ENCODE measurements around a stretch of chr16.

DNA sequence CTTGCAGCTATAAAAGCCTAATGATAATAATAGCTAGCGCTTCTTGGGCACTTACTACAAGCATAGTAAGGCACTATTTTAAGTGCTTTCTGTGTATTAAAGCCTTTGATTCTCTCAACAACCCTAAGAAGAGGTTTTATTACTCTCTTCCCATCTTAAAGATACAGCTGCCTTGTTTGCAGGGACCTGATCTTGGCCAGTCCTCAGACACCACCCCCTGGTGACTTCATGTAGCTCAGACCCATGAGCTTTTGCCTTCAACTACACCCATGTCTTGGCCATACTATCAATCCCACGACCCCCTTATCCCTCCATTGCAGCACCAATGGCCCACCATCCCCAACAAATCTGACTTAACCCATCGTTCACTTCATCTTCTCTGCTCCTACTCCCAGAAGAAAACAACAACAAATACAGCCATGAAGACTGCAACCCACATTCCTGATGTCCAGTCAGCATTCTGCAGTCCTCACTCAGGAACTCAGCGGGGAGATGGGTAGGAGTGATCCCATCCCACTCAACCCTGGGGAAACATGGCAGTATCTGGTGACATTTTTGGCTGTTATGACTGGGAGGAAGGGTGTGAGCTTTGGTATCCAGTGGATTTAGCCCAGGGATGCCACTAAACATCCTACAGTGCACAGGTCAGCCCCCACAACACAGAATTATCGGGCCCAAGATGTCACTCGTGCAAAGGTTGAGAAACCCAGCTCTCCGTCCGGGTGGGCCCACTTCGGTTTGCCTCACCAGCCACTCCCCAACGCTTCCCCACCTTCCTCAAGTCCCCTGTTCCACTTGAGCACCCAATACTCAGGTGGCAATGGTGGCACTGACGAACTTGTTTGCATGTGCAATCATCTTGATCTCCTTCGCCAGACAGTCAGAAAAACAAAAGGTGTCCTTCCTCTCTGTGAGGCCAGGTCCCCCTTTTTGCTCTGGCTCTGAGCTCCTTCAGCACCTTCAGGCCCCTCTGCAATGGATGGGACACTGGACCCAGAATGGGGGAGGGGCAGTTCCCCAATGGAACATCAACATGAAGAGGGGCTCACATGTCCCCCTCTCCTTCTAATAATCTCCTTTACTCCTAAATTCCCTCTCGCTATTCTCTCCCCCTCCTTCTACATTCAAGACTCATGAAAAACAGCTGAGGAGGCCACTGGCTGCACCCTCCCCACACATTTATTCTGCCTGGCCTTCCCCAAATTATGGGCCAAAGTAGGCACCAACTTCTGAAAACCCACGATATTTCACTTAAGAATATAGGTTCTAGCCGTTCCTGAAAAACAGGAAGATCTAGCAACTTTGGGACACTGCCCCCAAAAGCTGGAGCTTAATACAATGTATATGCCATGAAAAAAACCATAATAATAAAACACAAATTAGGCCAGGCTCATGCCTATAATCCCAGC is 3.8 kb downstream of the GGA2 start:
- RRBS, result no CpG with 5 or more reads among the region's 15 CpGs

GRCh38 chr16:23669200-23669830 is 9.4 kb upstream of the PLK1 start:
- RRBS, result no CpG with 5 or more reads among the region's 4 CpGs

DNA sequence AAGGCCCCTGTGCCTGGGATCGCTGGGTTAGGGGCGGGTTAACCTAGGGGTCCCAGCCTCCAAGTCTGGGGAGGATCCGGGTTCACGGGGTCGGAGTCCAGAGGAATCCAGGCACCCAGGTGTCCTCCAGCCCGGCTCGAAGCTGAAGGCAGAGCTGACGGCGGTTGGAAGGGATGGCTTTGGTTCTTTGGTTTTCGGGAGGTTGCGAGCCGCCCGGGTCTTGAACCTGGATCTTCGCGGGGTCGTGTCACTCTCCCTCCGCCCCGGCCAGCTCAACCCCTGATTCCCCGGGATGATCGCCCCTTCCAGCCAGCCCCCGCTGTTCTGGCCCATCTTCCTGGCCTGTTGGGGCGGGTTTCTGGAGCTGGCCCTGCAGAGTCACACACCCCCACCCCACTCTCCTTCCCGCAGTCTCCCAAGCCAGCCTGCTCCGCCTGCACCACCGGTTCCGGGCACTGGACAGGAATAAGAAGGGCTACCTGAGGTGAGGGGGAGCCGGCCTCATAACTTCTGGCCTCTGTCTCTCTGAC is 489 bp downstream of the CHP2 start:
- RRBS, result 50% methylated on average over 17 of the region's 27 CpGs

DNA sequence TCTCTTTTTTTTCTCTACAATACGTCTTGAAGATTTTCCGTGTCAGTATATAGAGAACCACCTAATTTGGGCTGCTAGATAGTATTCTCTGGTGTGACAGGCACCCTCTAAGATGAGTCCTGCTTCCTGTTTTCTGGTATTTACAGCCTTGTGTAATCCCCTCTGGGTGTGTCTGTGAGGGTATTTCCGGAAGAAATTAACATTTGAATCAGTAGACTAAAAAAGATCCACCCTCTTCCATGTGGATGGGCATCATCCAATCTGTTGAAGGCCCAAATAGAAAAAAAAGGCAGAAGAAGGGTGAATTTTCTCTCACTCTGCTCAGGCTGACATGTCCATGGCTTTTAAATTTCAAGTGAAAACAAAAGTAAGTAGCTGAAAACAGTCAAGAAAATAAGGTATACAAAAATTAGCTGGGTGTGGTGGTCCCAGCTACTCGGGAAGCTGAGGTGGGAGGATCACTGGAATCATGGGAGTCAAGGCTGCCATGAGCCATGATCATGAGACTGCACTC is 119.5 kb upstream of the RBBP6 start:
- RRBS, result no CpG with 5 or more reads among the region's 4 CpGs

GRCh38 chr16:24570178-24570571 is 30.8 kb downstream of the RBBP6 start:
- RRBS, result no CpG with 5 or more reads among the region's 4 CpGs

DNA sequence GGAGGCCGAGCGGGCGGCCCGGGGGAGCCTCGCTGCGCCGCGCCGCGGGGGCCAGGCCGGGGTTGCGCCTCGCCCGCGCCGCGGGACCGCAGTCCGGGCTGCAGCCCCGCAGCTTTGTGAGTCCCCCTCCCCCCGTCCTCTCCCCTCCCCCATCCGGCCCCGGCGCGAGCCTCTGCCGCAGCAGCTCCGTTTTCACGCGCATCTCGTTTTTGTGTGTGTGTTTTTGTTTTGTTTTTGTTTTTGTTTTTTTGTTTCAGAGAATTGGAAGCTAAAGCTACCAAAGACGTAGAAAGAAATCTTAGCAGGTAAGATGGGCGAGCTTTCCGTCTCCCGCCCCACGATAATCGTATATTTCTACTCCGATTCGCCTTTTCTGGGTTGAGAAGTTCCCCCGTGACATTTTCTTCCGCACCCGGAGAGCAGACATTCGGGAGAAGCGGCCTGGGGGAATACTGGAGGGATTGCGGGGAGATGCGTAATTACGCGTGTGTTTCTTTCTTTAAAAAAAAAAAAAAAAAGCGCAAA is 607 bp downstream of the TNRC6A start:
- RRBS, result 1% methylated on average over 22 of the region's 48 CpGs

GRCh38 chr16:24979822-24980644 is 35.1 kb downstream of the ARHGAP17 start:
- RRBS, result no CpG with 5 or more reads among the region's 14 CpGs

- RRBS, result no CpG with 5 or more reads among the region's 26 CpGs
Measured at GRCh38 chr16:25148208-25149137, 36.9 kb downstream of the LCMT1 start.

DNA sequence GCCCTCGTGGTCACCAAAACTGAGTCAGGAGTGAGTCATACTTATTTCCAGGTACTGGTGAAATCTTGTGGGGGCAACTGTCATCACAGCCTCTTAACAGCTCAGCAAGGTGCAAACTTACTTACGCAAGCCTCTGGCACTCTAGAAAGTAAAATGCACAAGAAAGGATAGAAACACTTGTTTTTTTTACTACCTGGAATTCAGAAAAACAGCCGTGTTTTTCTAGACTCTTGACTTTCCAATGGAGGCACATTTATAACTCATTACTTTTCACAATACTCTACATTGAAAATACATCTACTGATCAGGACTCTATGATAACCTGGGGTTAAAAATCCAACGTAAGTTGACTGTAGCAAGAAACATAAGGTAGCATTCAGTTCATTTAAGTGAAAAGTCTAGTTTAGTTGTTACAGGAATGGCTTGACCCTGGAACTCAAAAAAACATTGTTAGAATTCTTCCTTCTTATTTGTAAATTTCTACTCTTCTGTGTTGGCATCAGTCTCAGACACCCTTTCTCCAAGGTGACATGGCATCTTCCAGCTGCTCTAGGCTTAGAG is 468.3 kb upstream of the C16orf82 start:
- RRBS, result no CpG with 5 or more reads among the region's 4 CpGs

- RRBS, result no CpG with 5 or more reads among the region's 16 CpGs
Measured at GRCh38 chr16:27242802-27243748, 25.5 kb downstream of the NSMCE1 start.

DNA sequence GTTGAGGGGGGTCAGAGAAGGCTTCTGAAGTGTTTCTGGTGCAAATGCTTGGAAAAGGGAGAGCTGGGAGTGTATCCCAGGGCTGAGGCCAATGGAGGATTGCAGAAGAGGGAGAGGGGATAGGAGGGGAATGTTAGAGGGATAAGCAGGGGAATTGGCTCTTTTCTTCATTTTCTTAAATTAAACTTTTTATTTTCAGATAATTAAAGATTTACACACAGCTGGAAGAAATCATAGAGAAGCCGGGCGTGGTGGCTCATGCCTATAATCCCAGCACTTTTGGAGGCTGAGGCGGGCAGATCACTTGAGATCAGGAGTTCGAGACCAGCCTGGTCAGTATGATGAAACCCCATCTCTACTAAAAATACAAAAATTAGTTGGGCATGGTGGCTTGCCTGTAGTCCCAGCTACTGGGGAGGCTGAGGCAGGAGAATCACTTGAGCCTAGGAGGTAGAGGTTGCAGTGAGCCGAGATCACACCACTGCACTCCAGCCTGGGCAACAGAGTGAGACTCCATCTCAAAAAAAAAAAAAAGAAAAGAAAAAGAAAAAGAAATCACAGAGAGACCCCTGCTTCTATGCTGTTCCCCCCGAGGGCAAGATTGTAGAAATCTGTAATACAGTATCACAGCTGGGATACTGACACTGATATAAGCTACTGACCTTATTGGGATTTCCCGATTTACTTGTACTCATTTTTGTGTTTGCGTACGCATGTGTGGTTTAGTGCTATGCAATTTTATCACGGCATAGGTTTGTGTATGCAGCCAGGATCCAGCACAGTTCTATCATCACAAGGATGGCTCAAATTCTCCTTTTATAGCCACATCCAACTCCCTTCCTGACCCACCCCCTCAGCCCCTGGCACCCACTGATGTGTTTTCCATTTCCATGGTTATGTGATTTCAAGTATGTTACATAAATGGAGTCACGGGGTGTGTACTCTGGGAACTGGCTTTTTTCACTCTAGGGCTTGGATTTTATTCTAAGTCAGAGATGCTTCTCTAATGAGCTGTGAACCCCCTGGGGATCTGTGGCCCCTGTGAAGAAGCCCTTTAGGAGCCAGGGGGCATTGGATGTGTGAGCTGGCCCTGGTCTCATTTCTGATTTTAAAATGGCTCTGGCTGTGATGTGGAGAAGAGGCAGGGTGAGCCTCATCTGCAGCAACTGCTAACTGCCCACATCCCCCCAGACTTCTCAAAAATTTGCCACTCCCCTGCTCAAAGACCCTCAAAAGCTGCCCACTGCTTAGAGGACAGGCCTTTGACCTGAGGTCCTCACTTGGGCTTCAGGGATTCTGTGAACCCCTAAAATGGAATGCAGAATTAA is 16.6 kb downstream of the IL4R start:
- RRBS, result no CpG with 5 or more reads among the region's 11 CpGs

DNA sequence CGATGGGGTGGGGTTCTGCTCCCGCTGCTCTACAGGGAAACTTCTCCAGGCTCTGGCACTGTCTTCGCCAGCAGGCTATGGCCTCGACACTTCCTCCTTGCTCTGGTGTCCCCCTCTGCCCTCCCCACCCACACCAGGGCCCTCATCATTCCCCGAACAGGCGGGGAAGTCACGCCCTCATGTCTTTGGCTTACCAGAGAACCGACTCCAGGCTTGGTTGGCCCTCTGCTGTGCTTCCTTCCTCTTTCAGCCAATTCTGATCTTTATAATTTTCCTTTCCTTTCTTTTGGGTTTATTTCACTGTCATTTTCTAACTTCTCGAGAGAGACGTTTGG is 18.1 kb upstream of the IL21R start:
- RRBS, result no CpG with 5 or more reads among the region's 10 CpGs

- RRBS, result no CpG with 5 or more reads among the region's 33 CpGs
Measured at GRCh38 chr16:27449452-27450277, 47.7 kb downstream of the IL21R start.

DNA sequence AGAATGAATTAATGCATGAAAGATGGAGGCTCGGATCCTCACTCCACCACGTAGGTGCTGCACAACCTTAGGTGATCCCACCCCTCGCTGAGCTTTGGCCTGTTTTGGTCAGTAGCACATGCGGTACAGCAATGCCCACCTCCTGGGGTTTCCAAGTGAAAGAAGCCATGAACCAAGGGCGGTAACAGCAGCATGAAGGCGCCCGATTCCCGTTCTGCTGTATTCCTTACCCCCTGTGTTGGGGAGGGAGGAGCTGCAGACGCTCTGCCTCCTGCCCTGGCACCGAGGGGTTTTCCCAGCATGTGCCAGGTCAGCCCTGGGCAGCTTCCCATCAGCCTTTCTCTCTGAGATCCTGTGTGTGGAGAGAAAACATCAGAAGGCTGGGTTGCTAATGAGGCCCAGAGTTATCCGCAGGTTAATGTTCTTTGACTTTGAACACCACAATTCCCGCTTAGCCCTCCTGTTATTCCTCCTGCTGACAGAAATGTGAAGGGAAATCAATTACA is 168.2 kb downstream of the KATNIP start:
- RRBS, result no CpG with 5 or more reads among the region's 12 CpGs

- RRBS, result no CpG with 5 or more reads among the region's 14 CpGs
Measured at GRCh38 chr16:27721356-27722056, 171.6 kb downstream of the KATNIP start.

DNA sequence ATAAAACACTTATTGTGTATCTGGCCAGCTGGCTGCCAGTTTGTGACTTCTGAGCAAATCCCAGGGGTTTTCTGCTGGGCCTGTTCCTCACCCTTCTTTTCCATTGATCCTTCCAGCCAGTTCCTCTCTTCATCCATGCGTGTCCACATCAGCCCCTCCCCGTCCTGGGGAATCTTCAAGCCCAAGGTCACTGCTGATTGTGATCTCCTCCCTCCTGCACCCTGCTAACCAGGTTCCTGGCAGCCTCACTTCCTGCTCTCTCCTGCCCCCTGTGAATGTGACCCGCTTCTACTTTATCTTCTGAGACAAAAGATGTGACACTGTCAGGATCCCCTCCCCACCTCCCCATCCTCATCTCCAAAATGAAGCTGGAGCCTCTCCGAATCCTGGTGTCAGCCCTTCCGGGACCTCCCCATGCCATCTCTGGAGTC is 204.9 kb downstream of the KATNIP start:
- RRBS, result no CpG with 5 or more reads among the region's 5 CpGs

DNA sequence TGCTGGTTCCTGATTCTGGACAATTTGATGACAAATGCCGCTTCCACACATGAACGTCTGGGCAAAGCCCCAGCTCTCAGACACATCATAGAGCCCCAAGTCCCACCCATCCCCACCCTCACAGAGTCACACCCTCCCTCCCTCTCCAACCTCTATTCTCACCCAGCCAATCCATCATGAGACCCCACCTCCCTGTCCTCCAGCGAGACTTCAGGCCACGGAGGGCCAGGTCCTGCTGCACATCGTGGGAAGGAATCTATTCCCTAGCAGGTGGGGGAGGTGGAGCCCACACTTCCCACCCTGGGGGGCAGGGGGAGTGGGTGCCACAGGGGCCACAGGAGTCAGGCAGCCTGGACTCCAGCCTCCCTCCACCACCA is 33.8 kb upstream of the GSG1L start:
- RRBS, result no CpG with 5 or more reads among the region's 5 CpGs

DNA sequence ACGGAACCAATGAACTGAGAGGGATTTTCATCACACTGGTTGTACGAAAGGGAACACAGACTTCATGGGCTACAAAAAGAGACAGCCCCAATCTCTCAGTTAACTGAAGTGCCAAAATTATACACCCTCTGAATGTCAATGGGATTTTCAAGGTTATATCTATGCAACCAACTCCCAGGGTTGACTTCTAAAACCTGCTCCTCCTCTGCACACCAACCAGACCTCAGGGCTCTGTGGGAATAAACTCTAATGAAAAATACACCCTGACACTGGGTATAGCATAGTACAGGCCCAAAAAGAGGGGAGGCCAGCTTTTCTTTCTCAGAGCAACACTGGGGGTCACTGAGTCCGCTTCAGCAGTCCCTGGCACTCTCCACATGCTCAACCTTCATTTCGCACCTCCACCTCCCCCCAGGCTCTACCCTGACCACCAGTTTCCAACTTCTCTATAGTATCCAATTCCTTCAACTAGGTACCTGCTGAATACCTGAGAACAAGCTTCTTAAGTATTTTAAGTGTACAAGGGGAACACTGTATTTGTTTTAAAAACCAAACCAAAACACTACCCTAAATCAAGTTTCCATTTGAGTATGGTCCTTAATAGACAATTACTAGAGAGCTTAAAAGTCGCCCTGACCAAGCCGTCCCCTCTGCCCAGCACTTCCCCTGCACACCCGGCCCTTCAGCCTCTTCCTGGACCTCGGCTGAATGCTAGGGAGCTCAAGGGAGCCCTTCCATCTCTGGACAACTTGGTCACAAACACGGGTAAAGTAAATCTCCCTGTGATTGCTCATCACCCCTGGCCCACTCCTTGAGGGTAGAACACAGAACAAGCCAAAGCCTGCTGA is 64.7 kb upstream of the GSG1L start:
- RRBS, result no CpG with 5 or more reads among the region's 9 CpGs

DNA sequence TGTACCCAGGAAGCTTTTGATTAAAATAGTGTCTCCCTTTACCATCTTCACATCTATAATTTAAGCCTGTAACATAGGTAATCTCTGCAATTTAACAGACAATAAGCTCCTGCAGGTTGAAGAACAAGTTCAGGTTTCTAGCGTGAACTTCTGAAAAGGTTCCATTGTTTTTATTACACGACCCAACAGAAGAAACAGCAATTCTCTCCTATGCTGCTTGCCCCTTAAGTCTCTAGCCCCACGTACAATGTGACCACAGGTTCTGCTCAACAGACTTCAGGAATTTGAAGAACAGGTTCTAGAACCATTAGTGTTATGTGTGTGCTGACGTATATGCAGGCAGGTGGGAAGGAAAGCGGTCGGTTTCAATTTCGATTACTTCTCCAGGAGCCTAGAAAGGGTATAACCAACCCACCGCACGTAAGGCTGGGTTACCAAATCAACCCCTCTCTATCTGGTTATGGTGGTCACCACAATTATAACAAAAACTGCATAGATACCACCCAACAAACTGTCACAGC is 39.5 kb downstream of the XPO6 start:
- RRBS, result no CpG with 5 or more reads among the region's 9 CpGs

DNA sequence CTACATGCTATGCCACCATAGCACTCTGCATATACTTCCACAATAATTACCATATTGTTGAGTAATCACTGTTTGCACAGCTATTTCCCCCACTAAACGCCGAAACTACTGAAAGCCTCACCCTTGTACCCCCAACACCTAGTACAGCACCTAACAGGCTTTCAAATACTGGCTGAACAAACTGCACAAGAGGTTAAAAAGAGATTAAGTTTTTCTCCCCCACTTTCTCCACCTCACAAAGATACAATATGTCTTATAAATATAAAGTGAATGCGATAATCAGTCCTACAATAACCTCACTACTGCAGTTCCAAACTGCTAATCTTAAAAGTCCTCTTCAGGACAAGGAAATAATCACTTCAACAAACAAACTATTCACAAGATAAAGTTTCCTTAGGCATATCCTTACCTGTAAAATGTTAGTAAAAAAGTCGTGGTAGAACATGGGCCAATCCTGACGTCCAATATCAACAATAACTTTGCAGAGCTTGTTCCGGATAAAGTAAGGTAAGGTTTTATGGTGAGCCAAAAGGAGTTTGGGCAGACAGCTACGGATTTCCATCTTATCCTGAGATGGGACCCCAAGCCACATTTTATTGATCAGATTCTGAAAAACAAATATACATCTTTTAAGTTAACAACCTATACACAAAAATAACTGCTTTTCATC is 36.1 kb downstream of the XPO6 start:
- RRBS, result no CpG with 5 or more reads among the region's 7 CpGs

Measured in PFSK-1 (cell line).